ENCODE data around the genes HMGB4, GJA4 and ZMYM4.

- RAMPAGE, long total RNA: no peak
- RRBS: no CpG with 5 or more reads among the region's 4 CpGs
These were observed 7.6 kb downstream of the RNF19B start for GRCh38 chr1:32956845-32957570.

DNA sequence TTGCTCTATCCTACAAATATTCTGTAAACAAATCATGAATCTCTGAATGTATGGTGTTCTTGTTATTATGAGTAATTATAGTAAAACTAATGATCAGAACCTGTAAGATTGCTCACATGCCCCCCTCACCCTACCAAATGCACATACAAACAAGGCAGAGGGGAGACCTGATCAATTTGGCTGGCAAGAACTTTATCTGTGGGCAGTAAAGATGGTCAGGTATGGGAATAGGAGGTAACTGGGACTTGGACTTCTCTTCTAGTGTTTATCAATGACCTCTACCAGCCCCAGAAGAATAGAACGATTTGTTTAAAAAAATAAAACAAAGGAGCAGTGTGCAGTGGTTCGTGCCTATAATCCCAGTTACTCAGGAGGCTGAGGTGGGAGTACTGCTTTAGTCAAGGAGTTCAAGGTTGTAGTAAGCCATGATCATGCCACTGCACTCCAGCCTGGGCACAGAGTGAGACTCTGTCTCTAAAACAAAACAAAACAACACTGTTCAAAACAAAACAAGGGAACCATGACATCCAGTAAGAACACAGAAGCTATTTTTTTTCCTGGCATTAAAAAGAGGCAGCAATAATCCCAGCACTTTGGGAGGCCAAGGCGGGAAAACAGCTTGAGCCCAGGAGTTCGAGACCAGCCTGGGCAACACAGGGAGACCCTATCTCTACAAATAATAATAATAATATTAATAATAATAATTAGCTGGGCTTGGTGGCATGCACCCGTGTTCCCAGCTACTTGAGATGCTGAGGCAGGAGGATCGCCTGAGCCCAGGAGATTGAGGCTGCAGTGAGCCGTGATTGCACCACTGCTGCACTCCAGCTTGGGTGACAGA, 4.2 kb downstream of the RNF19B start:
- RAMPAGE, long total RNA: no peak
- RRBS: no CpG with 5 or more reads among the region's 7 CpGs

DNA sequence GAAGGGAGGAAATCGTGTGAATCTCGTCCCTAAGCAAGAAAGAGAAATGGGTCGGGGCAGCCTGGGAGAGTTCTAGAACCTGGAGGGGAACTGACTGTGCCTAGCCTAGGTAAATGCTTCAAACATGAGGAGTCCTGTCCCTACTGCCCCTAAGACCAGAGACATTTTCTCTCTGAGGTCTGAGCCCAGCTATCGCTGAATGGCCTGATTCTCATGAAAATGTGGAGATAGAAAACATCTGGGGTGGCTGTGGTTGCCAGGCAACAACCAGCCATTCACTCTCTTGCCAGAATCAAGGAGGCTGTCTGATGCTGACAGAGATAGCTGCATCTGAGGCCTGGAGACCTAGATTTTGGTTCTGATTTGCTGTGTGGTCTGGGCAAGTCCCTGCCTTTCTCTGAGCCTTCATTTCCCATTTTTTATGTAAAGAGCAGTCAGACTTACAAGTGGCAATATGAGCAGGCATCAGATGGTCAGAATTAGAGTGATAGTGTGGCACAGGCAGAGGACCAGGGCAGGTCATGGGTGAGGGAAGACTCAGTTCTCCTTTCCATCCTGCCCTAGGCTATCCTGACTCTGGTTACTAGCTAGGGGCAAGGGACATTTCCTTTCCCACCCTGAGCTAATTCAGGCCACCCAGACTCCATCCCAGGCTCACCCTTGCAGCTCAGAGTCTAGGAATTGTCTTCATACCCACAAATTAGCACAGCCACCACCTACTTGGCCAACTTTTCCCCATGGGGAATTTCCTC, 19.9 kb upstream of the RNF19B start:
- RAMPAGE, long total RNA: no peak
- RRBS: no CpG with 5 or more reads among the region's 4 CpGs

DNA sequence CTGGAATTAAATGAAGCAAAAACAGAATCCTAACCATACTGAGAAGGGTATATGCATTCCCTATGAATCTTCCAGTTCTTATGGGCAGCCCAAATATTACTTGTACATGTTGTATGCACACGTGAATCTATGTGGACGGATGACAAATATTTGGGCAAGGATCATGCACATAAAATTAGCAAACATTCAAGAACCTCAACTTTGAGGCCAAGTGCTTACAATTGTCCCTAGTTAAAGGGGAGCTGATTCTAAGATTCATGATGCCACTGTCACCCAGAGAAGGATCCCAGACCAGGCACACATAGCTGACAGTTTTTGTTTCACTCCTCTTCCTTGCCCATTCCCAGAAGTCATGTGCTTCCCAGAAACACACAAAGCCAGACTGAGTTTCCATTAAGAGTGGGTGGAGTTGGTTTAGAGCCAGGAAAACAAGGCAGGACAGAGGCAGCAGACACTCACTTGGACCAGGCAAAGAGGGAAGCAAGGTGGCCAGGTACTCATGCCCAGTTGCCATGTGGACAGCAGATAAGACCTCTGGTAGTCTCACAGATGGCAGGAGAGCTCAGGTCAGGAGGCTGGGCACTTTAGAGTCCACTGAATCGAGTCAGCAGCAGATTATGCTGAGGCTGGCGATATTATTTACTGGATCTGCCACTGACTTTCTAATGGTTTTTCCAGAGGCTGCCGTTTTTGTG, 25.5 kb downstream of the AK2 start:
- RAMPAGE, long total RNA: no peak
- RRBS: no CpG with 5 or more reads among the region's 5 CpGs

DNA sequence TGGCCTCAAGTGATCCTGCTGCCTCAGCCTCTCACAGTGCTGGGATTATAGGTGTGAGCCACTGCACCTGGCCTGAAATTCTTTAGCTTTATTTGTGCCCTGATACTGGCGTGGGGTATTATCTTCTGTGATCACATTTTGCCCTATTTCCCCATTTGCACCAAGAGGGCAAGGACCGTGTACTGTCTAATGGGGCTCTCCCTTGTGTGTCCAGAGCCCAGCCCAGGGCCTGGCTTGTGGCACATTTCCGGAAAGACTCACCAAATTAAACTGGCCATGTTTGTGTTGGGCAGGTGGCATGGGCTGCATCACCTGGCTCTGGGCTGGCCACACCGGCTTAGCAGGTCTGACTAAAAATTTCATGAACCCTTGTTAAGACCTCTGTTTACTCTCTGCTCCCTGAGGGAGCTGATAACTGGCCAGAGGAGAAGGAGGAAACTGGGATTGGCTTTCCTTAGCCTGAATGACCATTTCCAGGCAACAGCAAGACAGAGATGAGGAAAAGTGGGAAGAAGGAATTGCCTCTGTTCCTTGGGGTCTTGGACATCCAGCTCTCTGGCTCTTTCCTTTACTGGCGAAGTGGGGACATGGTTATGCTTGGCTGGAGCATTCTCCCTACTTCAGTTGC, 32.0 kb downstream of the TRIM62 start:
- RAMPAGE, long total RNA: no peak
- RRBS: 74% methylated on average over 2 of the region's 5 CpGs

GRCh38 chr1:33348571-33349069, 27.7 kb upstream of the A3GALT2 start:
- RAMPAGE, long total RNA: no peak
- RRBS: no CpG with 5 or more reads among the region's 11 CpGs

GRCh38 chr1:33382406-33383152, 48.3 kb downstream of the PHC2 start:
- RAMPAGE, long total RNA: no peak
- RRBS: no CpG with 5 or more reads among the region's 10 CpGs

GRCh38 chr1:33634833-33635234, 162.4 kb downstream of the ZSCAN20 start:
- RAMPAGE, long total RNA: no peak
- RRBS: no CpG with 5 or more reads among the region's 9 CpGs

- RAMPAGE, long total RNA: no peak
- RRBS: no CpG with 5 or more reads among the region's 6 CpGs
These were observed at the start of gene HMGB4 for GRCh38 chr1:33863893-33864336. Gene HMGB4 (plus strand): TSS chr1:33864079.

DNA sequence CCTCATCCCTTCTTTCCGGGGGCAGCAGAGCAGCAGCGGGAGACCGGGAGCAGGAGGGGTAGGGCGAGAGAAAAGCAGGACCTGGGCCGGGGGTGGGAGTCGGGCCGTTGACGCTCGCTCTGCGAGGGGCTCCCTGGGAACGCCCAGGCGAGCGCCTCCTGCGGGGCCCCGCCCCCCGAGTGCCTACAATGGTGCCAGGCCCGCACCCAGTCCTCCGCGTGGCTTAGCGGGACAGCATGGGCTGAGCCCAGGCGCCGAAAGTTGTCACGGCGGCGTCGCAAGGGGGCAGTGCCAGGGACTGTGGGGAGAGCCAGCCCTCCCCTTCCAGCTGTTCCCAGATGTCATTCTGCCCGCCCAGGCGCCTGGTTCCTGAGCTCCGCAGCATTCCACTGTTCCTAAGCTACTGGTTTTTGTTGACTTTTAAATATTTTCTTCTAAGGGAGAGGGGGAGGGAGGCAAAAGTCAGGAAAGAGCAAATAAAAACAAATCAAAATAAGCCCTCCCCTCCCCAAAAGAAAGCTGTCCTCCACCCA, 505 bp downstream of the C1orf94 start:
- RAMPAGE, long total RNA: no peak
- RRBS: 8% methylated on average over 1 of the region's 29 CpGs

DNA sequence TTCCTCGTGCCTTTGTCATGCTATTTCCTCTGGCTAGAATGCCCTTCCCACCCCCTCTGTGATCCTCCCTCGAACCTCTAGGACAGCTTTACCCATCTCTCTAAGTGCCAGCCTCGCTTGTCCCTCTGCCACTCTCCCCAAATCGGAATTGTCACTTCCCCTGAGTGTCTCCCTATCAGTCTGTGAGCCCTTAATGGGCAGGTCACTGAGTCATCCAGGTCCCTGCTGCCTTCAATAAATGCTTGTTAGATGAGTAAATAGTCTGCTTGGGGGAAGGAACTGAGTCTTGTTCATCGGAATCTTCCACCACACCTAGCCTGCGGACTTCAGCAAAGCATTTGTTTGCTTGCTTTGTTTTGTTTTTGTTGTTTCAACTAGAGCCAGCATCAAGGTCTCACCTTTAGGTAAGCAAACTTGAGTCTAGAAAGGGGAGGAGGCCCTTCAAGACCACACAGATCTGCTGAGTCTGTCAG, 4.0 kb downstream of the GJB4 start:
- RAMPAGE, long total RNA: no peak
- RRBS: no CpG with 5 or more reads among the region's 6 CpGs

- RAMPAGE, long total RNA: no peak
- RRBS: 2% methylated on average over 7 of the region's 33 CpGs
These were observed at the start of gene GJA4 for GRCh38 chr1:34792650-34793152. Gene GJA4 (plus strand): TSS chr1:34792999.

DNA sequence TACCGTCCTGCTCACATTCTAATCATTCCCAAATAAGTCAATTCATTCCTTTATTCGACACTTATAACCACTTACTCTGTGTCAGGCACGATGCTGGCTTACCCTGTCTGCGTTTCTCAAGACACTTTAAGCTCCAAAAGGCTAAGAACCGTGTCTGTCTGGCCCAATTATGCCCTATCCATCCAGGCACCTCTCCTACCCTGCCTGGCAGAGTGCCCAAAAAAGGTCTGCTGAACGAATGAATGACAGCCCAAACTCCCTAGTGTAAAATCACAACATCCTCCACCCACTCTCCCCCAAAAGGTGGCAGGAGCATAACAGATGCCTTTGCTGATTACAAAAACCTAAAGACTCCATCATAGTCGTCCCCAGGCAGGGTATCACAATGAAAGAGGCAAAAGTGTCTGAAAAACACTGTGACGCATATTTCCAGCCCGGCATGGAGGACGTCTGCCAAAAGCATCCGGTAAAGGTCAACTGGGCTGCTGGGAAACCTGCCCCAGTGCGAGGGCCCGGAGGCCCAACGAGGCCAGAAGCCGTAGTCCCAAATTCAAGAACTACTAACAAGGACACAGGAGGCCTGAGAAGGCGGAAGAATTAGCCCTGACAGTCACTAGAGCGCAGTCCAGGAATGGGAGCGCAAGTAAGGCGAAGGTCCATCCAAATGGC, 677 bp downstream of the SMIM12 start:
- RAMPAGE, long total RNA: no peak
- RRBS: 3% methylated on average over 3 of the region's 19 CpGs

- RAMPAGE, long total RNA: no peak
- RRBS: no CpG with 5 or more reads among the region's 1 CpG
These were observed 2.6 kb downstream of the SFPQ start for GRCh38 chr1:35190434-35190677.

GRCh38 chr1:35268295-35269521, at the start of gene ZMYM4:
Gene ZMYM4 (plus strand): TSS chr1:35268709.
- RAMPAGE, long total RNA: no peak
- RRBS: under 1% methylated on average over 44 of the region's 77 CpGs

DNA sequence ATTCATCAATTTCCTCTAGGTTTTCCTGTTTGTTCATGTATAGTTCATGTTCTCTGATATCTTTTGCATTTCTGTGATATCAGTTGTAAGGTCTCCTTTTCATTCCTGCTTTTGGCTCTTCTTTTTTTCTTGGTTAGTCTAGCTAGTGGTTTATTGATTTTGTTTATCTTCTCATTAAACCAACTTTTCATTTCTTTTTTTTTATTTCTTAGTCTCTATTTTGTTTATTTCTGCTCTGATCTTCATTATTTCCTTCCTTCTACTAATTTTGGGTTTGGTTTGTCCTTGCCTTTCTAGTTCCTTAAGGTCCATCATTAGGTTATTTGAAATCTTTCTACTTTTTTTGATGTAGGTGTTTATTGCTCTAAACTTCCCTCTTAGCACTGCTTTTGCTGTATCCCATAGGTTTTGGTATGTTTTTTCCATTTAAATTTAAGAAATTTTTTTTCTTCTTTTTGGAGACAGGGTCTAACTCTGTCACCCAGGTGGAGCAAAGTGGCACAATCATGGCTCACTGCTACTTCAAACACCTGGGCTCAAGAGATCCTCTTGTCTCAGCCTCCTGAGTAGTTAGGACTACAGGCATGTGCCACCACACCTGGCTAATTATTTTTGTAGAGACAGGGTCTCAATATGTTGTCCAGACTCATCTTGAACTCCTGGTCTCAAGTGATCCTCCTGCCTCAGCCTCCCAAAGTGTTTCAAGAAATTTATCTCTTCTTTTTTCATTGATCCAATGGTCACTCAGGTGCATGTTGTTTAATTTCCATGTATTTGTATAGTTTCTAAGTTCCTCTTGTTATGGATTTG, 29.3 kb downstream of the KIAA0319L start:
- RAMPAGE, long total RNA: no peak

GRCh38 chr1:35556529-35556956, 660 bp downstream of the KIAA0319L start:
- RAMPAGE, long total RNA: no peak
- RRBS: no CpG with 5 or more reads among the region's 10 CpGs

DNA sequence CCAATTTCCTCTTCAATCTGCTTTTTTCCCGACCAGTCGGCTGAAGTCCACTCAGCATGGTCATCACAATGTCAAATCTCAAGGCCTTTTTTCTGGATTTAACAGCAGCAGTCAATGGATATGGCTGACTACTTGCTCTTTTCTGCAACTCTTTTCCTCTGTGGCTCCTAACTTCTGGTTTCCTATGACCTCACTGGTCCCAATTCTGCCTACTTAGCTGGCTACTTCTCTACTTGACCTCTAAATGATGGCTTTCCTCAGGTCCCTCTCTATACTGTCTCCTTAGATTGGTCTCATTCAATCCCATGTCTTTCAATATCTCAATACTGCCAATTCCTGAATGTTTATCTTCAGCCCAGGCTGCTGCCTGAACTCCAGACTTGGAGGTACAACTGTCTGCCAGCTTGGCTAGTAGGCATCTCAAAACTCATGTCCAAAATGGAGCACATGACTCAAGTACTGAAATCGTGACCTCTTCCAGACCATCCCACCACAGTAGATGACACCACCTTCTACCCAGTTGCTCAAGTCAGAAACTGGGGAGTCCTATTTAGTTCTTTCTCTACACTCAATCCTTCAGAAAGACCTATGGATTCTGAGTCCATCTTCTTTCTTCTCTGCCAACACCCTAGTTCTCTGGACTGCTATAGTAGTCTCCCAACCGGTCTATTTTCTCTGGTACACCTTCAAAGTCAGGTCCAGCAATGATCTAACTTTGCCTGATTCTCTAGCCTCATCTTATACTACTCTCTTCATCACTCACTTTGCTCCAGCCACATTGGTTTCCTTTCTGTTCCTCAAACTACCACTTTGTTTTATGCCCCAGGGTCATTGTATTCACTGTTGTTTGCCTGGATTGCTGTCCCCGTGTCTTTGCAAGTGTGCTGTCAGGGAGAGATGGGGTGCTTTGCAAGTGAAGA, 23.4 kb downstream of the TFAP2E start:
- RAMPAGE, long total RNA: no peak
- RRBS: no CpG with 5 or more reads among the region's 5 CpGs

GRCh38 chr1:35808961-35809595, 1.3 kb downstream of the AGO4 start:
- RAMPAGE, long total RNA: no peak
- RRBS: no CpG with 5 or more reads among the region's 4 CpGs

GRCh38 chr1:36008298-36009208, 75.3 kb upstream of the TEKT2 start:
- RAMPAGE, long total RNA: no peak
- RRBS: no CpG with 5 or more reads among the region's 10 CpGs